AG09309 (cell line): ENCODE measurements around a stretch of chr9.

DNA sequence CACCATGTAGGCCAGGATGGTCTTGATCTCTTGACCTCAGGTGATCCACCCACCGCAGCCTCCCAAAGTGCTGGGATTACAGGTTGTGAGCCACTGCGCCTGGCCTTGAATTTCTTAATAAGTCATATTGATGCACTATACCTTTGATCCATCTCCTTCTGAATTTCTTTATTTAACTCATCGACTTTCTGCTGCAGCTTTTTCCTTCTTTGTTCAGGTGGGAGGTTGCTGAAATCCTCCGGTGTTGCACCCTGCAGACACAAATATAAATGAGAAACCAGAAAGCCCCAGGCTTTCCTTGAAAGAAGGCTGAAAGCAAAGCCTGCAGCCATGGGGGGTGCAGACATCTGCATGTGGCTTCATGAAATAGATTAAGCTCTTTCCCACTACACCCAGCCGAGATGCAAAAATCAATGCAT lies 73.5 kb downstream of the USP20 start:
- RRBS = no CpG with 5 or more reads among the region's 5 CpGs

DNA sequence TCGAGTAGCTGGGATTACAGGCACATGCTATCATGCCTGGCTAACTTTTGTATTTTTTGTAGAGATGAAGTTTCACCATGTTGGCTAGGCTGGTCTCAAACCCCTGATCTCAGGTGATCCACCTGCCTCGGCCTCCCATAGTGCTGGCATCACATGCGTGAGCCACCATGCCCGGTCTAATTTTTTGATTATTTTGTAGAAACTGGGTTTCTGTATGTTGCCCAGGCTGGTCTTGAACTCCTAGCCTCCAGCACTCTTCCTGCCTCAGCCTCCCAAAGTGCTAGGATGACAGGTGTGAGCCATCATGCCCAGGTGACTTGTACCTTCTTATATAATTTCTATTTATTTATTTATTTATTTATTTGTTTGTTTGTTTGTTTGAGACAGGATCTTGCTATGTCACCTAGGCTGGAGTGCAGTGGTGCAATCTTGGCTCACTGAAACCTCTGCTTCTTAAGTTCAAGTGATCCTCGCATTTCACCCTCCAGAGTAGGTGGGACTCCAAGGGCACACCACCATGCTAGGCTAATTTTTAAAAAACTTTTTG lies 91.8 kb downstream of the FNBP1 start:
- RRBS = no CpG with 5 or more reads among the region's 5 CpGs

DNA sequence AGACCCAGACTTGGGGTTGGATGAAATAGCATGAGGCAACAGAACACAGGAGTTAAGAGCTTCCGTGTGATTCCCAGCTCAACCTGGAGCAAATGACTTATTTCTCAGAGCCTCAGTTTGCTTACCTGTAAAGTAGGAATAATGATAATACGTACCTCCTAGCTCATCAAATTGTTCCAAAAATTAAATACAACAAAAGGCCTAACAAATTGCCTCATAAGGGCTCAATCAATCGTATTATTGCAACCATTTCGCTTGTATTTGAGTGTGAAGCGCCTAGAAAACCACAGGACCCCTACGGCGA lies 564 bp upstream of the GPR107 start:
- RRBS = no CpG with 5 or more reads among the region's 7 CpGs

DNA sequence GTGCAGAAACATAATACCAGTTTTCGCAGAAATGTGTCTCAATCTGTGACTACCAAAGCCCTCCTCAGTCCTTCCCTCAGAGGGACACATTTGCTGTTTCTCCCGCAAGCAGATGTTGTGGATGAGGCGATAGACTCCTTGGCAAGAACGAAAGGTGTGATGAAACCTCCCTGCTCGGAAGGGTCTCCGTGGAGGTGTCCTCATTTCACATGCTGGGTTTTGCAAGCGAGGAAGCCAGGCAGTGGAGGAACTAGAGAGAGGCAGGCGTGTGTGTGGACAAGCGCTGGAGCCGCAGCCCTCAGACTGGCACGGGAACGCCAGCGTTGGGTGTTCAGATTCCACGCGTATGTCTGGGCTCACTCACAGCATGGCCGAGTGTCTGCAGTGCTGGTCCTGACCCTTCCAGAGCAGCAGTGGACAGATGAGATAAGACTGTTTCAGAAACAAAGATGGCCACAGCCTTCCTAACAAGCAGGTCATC lies 35.2 kb upstream of the NCS1 start:
- RRBS = no CpG with 5 or more reads among the region's 16 CpGs

GRCh38 chr9:130184960-130185957 lies 13.1 kb downstream of the NCS1 start:
- RRBS = 39% methylated on average over 5 of the region's 34 CpGs

GRCh38 chr9:130186684-130186997 lies 14.4 kb downstream of the NCS1 start:
- RRBS = no CpG with 5 or more reads among the region's 10 CpGs

- RRBS = no CpG with 5 or more reads among the region's 30 CpGs
Observed at GRCh38 chr9:130242520-130243510, 22.7 kb upstream of the HMCN2 start.

GRCh38 chr9:130261279-130261843 lies 4.2 kb upstream of the HMCN2 start:
- RRBS = no CpG with 5 or more reads among the region's 10 CpGs

GRCh38 chr9:130354647-130355295 lies 89.2 kb downstream of the HMCN2 start:
- RRBS = 45% methylated on average over 2 of the region's 27 CpGs

DNA sequence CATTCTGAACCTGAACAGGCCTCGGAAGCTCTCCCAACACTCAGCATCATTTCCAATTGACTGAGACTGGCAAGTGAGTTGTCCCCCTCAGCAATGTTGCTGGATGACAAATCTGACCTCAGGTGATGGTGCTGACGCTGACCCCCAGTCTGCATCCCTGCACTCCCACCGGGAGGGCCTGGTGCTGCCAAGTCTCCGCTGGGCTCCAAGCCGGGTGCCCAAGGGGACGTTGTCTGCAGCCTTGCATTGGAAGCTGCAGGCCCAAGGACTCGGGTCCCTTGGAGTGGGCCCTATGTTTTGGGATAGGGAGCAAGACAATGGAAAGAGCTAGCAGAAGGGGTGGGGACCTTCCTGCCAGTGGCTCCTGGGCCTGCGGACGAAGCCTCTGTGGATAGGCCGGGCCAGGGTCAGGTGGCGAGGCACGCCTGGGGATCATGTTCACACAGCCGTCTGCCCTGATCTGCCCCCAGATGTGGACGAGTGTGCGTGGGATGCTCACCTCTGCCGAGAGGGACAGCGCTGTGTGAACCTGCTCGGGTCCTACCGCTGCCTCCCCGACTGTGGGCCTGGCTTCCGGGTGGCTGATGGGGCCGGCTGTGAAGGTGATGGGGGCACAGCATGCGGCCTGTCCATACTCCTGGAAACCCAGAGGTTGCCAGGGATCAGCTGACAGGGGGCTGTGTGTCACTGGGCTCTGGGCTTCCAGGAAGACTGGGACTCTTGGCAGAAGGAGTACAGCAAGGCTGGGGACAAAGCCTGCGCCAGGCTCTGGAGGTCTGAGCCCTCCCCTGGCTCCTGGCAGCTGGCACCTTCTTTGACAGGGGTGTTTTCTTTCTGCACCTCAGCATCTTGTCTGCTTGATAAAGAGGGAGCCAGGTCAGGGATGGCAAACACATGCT lies 16.6 kb upstream of the ASS1 start:
- RRBS = 94% methylated on average over 3 of the region's 24 CpGs

DNA sequence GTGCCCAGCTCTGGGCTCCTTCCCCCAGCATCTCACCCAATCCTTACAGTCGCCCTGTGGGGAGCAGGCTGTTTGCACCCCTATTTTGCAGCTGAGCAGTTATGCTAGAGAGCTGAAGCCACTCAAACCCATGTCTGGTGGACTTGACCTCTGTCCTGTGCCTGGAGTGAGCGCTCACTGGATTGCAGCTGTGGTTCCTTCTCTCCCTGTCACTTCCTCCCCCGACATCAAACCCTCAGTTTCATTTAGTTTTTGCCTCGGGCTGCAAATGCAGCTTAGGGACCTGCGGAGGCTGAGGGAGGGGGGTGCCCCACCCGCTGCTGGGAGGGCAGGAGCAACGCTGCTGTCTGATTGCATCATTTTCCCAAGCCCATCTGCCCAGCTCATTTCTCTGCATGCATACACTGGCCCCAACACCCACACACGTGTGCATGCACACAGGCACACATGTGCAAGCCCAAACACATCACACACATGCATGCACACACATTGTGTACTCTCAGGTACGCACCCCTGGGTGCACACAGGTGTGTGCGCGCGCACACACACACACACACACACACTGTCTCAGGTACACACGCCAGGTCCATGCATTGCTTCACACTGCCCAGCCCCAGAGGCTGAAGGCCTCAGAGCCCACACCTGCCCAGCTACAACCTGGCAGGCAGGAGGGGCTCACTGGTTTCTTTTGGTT lies 3.3 kb downstream of the ASS1 start:
- RRBS = no CpG with 5 or more reads among the region's 13 CpGs

- RRBS = no CpG with 5 or more reads among the region's 20 CpGs
Observed at GRCh38 chr9:130578739-130579331, 542 bp upstream of the FUBP3 start.

GRCh38 chr9:130599726-130600287 lies 20.4 kb downstream of the FUBP3 start:
- RRBS = no CpG with 5 or more reads among the region's 6 CpGs

DNA sequence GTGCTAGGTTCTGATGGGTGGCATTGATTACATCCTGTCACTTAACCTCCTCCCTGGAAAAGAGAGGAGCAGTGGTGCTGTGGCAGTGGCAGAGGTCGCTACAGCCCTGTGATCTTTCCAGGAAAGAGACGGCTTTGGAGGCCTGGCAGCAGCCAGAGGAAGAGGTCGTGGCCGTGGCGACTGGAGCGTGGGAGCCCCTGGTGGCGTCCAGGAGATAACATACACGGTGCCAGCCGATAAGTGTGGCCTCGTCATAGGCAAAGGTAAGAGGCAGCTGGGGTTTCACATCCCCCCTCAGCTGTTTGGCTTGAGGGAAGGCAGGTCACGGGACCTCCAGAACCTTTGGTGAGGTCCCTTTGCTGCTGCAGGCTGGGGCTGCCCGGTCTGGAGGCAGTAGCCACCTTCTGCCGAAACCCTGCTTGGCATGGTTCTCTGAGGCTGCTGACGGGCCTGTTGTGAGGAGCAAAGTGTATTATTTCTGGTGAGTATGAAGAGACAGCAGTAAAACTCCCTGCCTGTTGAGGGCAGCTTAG lies 38.1 kb upstream of the PRDM12 start:
- RRBS = no CpG with 5 or more reads among the region's 14 CpGs

DNA sequence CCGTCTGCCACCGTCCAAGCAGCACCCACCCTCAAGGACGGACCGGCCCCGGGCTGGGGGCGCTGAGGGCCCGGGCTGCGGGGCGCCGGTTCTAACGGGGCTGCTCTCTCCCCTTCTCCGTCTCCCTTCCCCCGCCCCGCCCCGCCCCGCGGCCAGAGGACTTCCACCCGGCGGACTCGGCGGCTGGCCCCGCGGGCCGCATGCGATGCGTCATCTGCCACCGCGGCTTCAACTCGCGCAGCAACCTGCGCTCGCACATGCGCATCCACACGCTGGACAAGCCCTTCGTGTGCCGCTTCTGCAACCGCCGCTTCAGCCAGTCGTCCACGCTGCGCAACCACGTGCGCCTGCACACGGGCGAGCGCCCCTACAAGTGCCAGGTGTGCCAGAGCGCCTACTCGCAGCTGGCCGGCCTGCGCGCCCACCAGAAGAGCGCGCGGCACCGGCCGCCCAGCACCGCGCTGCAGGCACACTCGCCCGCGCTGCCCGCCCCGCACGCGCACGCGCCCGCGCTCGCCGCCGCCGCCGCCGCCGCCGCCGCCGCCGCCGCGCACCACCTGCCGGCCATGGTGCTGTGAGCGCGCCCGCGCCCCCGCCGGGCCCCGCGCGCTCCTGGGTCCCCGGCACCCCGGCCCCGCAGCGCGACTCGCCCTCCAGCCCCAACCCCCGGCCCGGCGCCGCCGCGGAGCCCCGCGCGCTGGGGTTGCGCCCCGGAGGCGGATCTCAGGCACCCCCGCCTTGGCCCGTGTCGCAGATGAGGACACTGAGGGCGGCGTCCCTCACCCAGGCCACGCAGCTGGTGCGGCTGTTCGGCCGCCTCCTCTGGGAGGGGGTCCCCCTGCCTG lies 12.3 kb upstream of the EXOSC2 start:
- RRBS = 4% methylated on average over 35 of the region's 119 CpGs

- RRBS = 71% methylated on average over 5 of the region's 35 CpGs
Observed at GRCh38 chr9:130692208-130692842, 1.3 kb upstream of the EXOSC2 start.

DNA sequence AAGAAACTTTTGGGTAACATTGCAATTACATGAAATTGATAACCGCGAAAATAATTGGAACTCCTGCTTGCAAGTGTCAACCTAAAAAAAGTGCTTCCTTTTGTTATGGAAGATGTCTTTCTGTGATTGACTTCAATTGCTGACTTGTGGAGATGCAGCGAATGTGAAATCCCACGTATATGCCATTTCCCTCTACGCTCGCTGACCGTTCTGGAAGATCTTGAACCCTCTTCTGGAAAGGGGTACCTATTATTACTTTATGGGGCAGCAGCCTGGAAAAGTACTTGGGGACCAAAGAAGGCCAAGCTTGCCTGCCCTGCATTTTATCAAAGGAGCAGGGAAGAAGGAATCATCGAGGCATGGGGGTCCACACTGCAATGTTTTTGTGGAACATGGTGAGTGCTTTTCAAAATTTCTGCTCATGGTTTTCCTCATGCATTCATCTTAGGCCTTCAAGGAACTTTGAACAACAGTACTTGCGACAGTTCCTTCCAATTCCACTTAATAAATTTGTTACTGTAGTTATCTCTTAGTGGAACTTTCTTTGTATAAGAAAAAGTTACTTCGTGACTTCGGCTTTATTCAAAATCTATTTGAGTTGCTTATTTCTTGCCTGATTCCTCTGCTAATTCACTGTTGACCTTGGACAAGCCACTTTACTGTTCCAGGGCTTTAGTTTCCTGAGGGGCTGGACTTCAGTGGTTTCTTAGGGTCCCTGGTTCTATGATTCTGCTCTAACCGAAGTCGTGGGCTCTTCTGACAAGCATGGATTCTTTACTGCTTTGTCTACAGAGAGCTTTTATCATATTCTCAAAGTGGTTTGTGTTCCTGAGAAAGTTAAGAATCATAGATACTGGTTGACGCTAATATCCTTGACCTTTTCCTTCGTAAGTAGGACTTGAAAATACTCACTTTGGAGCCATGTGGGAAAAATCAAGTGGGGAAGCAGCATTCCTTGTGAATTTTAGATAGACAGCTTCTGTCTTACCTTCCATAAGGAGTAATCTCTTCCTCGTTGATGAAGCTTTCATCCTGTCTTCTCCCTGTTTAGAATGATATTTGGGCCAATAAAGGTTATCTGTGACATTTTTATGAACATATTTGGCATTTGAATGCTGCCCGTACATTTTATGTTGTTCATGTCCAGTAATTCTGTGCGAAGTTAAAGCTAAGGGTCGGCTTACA lies 20.9 kb downstream of the EXOSC2 start:
- RRBS = no CpG with 5 or more reads among the region's 19 CpGs

DNA sequence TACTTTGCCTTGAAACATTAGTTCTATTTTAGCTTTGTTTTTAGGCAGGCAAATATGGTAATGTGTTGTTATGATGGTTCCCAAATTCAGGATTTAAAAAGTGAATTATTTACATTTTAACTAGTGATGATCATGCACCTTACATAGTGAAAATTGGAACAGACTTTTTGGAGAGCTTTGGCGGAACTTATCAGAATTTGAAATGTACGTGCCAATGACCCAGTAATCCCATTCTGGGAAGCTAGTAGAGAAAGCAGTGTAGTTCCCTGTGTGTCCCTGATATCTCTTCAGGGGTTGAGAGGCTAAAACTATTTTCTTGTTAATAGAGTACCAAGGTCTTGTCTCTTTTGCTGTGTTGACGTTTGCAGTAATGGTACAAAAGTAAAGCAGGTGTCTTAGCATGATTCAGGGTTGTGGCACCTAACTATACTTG lies 22.0 kb downstream of the EXOSC2 start:
- RRBS = no CpG with 5 or more reads among the region's 3 CpGs

- RRBS = no CpG with 5 or more reads among the region's 3 CpGs
Observed at GRCh38 chr9:130719522-130719990, 26.0 kb downstream of the EXOSC2 start.

GRCh38 chr9:130755566-130756081 lies 62.0 kb downstream of the EXOSC2 start:
- RRBS = no CpG with 5 or more reads among the region's 8 CpGs